Caco-2 (cell line): Measurements from ENCODE around the genes MELK and TRMT10B.

GRCh38 chr9:36355200-36355802, 44.8 kb downstream of the RNF38 start:
- PRO-cap: no peak
- RRBS: no CpG with 5 or more reads among the region's 1 CpG

DNA sequence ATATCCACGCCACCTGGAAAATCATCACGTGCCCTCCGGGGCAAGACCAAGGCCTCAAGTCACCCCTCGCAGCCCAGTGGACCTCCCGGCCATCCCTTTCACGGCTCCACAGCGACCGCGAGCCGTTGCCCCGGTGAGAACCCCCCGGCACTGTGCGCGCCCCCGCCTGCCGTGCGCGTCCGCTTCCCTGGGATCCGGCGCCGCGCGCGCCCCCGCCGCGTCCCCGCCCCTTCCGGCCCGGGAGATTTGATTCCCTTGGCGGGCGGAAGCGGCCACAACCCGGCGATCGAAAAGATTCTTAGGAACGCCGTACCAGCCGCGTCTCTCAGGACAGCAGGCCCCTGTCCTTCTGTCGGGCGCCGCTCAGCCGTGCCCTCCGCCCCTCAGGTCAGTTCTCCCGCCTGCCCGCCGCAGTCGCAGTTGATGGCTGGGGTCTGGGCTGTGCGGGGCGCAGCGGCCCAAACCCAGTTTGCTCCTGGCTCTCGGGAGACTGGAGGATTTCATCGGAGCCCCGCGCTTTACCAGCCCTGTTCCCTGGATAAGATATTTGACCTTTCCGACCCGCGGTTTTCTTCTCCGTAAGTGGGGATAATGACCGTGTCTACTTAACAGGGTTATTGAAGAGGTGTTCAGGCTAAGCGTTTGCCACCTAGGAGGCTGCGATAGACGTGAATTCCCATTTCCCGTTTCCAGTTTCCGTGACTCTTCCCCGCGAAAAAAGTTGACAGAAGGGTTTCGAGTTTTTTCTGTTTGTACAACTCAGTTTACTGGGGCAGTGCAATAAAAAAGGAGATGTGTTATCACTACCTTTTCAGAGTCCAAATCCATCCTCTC, at the start of gene MELK:
MELK (plus strand) TSS at position 275 of the 834 bp plus-strand sequence.
- PRO-cap: bidirectional peak, plus-strand start at position 275 of the sequence, minus-strand start at position 152 of the sequence; bidirectional peak, plus-strand start at position 467 of the sequence, minus-strand start at position 492 of the sequence
- RRBS: 3% methylated on average over 27 of the region's 70 CpGs

DNA sequence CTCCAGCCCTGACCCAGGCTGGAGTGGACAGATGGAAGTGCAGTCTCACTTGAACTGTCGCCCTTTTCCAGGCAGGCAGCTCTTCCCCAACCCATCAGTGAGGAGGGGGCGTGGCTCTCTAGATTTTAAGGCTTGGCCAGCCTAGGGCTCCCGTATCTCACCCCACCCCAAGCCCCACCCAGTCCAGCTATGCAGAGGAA, 2.2 kb downstream of the PAX5 start:
- PRO-cap: no peak
- RRBS: no CpG with 5 or more reads among the region's 3 CpGs

GRCh38 chr9:37107672-37108054, 12.7 kb upstream of the ZCCHC7 start:
- PRO-cap: no peak
- RRBS: no CpG with 5 or more reads among the region's 3 CpGs

DNA sequence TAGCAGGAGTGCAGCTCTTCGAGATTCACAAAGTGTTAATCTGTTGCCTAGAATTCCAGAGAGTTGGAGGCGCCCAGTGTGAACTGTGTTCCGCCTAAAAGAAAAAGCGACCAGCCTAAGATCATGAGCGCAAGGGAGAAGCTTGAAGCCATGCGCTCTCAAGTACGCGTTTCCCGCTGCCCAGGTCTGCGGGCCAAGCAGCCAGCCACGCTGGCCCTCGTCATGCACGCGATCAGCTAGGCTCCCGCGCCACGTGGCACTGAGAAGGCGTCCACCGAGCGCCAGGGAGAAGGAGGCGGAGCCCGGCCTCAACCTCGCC, 514 bp upstream of the ZCCHC7 start:
- PRO-cap: bidirectional peak, plus-strand start at position 262 of the sequence, minus-strand start at position 261 of the sequence
- RRBS: no CpG with 5 or more reads among the region's 23 CpGs

GRCh38 chr9:37172481-37173227, 52.3 kb downstream of the ZCCHC7 start:
- PRO-cap: no peak
- RRBS: no CpG with 5 or more reads among the region's 15 CpGs

DNA sequence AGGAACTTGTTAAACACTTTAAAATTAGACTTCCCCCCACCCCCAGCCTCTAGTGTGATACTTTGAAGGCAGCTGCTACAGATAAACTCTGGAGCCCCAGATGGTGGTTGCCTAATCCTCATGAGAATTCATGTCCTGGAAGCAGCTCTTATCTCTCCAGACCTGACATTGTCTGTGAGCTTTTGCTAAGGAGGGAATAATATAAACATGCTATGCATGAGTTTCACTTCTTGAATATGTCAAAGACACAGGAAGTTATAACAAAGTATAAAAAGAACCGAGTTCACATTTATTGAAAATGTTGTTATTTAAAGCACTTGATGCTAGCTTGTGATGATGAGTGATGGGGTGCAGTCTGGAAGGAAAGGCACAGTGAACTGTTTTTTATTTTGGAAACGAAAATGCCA, 76.8 kb downstream of the ZCCHC7 start:
- PRO-cap: no peak
- RRBS: no CpG with 5 or more reads among the region's 2 CpGs

DNA sequence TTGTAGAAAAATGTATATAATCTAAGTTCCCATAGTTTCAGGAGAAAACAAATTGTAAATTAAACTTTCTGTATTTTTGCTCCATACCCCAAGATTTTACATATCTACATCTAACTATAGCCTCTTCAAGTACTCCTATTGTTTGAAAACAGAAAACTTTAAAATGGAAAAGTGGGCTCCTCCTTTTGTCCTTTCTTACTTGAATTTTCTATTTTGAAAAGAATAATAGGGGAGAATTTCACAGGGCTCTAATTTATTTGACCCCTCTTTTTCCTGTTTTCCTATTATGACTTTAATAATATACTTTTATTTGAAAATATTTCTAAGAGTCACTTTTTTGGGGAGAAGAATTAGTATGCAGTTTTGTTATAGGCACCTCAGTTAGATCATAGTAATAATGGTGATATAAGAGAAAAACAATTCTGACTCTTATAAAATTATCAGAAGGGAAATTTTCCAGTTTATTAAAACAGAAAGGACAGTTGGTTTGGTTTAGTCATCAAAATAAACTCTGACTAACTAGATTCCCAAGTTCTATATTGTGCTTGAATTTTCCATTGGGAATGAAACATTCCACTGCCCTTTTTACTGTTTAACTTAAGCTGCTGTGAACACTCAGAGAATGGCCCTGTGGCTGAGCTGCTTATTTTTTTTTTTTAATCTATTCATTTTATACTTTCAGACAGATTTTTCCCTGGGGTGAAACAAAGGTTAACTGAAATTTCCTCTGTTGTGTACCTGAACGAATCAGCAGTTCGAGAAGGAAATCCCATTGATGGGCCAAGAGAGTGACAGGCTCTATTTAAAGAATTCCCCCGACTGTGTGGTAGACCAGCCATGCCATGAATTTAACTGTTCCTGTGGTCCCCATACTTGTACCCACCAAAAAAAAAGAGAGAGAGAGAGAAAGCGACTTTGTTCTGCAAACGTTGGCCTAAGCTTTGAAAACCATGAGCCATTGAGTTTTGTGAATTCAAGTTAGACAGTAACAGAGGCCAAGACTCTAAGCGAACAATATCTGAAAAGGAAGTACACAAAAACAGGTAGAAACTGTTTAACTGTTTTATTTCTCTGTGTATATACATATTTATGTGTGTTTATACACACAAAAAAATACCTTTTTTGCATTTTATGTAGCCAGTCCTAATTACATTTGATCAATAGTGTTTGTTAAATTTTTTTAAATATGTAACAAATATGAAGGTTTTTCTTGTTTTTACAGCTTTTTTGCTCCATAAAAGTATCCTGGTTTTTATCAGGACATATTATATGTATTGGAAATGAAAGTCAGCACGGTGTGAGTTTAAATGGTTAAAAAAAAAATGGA, 138.7 kb upstream of the GRHPR start:
- PRO-cap: no peak
- RRBS: no CpG with 5 or more reads among the region's 7 CpGs

DNA sequence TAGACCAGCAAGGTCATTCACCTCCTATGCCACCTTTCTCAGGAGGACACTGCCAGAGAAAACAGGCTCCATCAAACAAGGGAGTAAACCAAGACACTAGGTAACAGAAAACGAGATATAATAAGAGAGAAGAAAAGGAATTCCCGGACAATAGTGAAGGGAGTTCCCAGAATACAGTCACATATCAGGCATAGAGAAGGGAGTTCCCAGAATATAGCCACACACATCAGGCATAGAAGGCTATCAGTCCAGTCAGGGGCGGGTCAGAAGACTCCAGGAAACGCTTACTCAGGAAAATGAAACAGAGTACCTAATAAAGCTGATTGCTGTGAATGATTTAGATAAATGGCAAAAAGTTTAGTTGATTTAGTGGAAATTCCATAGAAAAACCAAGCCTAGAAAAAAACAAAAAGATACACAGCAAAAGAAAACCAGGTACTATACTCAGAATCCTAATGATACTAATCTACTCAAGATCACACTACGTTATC, 4.9 kb downstream of the TOMM5 start:
- PRO-cap: no peak
- RRBS: no CpG with 5 or more reads among the region's 5 CpGs

DNA sequence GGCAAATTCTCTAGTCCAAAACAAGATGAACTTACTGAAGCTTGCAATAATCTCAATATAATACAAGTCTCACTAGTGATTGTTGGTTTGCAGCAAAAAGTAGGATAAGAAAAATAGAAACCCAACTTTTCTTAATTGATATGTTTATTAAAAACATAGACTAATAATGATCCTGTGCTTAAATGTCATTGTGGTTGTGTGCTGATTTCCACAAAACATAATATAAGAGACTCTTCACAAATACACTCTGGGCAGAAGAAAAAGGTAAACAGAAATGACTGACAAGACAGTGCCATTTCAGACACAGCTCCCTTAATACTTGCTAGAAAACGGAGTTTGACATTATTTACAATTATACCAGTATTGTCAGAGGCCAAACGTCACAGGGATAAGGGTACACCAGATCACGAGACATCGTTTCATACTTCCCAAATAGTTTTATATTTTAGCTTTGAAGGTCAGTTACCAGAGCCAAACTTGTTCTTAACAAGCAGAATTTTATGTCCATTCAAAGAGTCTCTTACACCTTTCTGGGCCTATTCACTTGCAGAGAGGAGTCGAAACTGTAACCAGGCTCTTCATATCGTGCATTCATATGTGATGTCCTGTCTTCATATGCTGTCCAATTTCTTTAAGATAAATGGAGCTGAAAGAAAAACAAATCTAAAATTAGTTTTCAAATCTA, 4.0 kb downstream of the TOMM5 start:
- PRO-cap: no peak
- RRBS: no CpG with 5 or more reads among the region's 6 CpGs

DNA sequence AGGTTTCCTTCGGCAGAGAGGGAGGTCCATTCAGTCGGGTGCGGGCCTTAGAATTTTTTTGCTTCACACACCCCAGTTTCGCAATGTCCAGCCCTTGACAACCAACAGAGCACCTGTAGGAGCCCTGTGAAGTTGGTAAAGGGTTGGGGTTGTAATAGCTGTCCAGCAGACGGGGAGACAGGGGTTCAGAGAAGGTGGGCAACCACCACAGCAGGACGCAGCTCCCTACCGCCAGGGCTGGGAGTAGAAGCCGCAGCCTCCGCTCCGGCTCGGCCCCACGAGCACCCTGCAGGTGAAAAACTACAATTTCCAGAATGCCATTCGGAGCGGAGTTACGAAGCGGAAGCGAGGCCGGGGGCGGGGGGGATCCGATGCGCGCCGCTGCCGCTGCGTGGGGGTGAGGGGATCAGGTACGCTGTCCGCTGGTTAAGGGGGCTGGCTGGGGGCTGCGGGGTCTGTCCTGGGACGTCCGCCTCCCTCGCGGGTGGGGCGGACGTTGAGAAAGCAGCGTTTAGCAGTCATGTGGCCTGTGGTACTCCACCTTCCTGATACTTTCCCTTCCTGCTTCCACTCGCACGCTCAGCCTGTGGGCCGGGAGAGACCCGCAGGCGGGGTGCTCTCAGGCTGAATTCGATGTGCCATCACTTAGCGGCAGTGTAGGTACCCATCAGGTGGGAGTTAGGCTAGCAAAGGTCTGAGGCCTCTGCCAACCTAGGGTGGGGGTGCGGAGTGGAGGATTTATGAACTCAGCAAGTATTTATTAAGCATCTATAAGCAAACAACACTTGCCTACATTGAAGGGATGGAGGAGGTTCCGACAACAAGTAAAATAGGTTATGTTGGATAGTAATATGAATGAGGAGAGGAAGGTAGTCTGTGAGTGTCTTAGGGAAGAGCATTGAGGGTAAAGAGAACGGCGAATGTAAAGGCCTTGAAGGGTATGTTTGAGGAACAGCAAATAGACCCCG, at the start of gene TRMT10B:
TRMT10B (plus strand) TSS at position 363 of the 968 bp plus-strand sequence.
- PRO-cap: bidirectional peak, plus-strand start at position 374 of the sequence, minus-strand start at position 239 of the sequence; bidirectional peak, plus-strand start at position 548 of the sequence, minus-strand start at position 569 of the sequence
- RRBS: 11% methylated on average over 9 of the region's 47 CpGs

DNA sequence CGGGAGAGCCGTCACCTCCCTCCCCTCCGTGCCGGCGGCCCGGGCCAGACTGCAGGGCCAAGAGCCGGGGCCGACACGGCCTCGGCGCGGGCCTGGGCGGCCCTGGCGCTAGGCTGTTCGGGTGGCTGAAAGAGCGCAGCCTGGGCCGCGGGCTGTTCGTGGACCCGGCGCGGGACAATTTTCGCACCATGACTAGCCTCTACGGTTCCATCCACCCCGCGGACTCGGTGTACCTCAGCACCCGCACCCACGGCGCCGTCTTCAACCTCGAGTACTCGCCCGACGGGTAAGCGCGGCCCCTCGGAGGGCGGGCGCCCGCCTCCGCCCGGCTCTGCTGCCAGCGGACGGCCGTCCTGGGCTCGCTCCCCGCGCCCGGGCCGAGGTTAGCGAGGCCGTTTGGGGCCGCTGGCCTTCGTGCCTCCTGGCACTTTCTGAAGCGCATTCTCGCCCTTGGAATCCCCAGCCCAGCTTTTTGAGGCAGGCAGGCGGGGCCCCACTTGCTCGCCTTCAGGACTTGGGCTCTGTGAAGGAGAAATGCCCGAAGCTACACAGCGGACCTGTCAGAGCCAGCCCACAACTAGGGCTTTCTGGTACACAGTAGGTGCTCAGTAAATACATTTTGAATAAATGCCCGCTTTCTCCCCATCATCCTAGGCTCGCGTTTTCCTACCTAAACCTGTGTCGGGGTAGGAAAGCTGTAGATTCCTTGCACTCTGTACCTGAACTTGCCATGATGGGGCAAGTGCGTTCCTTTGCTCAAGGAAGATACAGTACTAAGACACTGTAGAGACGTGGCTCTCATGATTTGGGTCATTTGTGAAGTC, 735 bp downstream of the DCAF10 start:
- PRO-cap: bidirectional peak, plus-strand start at position 47 of the sequence, minus-strand start at position 51 of the sequence; unidirectional peak, minus-strand start at position 273 of the sequence; unidirectional peak, minus-strand start at position 355 of the sequence; unidirectional peak, minus-strand start at position 433 of the sequence
- RRBS: 2% methylated on average over 20 of the region's 67 CpGs

GRCh38 chr9:37904648-37905048, 721 bp upstream of the SLC25A51 start:
- PRO-cap: no peak
- RRBS: no CpG with 5 or more reads among the region's 21 CpGs

DNA sequence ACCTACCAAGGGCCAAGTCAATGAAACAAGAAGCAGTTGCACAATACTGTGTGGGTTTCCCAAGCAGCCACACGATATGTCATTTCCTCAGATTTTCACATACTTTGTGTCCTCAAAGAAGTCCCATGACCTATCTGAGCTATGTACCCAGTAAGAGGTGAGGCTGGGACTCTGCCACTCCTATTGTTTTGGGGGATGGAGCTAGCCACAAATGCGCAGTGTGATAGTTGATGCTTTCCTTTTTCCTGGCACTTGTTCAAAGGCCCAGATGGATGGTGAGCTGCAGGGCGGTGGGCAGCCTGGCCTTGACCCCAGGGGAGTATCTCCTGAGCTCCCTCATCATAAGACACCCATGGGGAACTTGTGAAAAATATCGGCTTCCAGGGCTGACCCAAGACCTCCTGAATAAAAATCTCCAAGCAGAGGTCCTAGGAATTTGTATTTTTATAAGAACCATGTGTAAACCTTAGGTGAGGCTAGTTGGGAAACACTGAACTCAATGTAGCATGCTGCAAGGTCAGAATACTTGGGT, 4.9 kb upstream of the SLC25A51 start:
- PRO-cap: bidirectional peak, plus-strand start at position 177 of the sequence, minus-strand start outside the sequence
- RRBS: no CpG with 5 or more reads among the region's 4 CpGs

DNA sequence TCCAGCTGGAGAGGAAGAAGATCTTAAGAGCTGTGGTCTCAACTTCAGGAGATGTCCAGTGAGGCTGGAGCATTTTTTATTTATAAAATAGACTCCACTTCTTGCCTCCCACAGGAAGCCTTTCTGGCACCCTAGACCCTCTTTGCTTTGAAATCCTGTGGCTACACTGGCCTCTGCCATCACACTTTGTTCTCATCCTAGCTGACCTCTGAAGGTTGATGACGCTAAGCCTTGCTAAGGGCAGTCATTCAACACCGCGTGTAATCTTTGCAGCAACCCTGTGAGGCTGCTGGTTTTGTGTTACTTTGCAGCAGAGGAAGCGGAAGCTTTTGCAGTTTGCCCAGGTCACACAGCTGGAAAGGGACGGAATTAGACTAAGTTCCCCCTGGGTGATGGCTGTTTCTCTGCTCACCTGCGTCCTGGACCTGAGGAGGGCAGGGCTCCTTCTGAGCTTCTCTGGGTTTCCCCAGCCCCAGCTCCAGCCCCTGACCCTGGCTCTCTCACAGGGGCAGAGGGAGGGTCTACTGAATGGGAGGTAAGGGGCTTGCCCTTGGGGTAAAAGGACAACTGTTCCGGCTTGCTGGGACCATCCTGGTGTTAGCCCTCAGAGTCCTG, 7.3 kb upstream of the SLC25A51 start:
- PRO-cap: no peak
- RRBS: no CpG with 5 or more reads among the region's 7 CpGs

GRCh38 chr9:37938339-37939421, 34.8 kb upstream of the SLC25A51 start:
- PRO-cap: no peak
- RRBS: 95% methylated on average over 9 of the region's 25 CpGs

DNA sequence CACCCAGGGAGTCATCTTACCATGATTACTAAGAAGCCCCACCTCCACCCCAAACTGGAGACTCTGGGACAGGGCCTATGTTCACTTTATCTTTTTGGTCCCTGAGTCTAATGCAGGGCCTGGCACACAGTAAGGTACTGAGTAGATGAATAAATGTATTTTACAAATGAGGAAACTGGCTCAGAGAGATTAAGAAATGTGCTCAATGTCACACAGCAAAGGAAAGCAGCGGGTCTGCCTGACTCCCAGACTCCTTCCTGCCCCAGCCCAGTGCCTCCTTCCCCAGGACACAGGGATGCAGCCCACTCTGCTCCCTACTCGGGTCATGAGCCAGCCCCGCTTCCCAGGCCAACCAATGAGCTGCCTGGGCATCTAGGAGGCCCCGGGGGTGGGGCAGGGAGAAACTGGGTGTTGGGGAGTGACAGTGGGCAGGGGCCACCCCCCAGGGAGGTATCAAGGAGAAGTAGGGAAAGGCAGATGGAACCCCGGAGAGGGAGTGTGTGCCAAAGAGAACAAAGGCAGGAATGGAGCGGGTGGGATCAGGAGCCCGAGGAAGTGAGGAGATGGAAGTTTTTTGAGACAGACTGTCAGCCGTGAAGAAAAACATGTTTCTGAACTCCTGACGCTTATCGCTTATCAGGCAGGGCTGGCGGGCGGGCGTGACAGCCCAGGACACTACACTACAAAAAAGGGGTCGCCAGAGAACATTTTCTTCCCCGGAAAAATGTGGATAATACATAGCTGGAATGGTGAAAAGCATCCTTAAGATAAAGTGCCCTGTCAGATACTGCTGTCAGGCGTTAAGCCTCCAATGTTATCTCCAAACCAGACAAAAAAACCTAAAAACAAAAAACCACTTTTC, 30.4 kb downstream of the SHB start:
- PRO-cap: no peak
- RRBS: 95% methylated on average over 2 of the region's 16 CpGs

- PRO-cap: no peak
- RRBS: no CpG with 5 or more reads among the region's 3 CpGs
Measured at GRCh38 chr9:38060696-38061058, 8.3 kb downstream of the SHB start.

- PRO-cap: no peak
- RRBS: no CpG with 5 or more reads among the region's 8 CpGs
Measured at GRCh38 chr9:38084257-38084955, 15.4 kb upstream of the SHB start.

GRCh38 chr9:40596013-40596441, 532.5 kb downstream of the FOXD4L6 start:
- PRO-cap: no peak
- RRBS: no CpG with 5 or more reads among the region's 1 CpG